Skeletal muscle satellite cell (primary cell): ENCODE measurements around a stretch of chr17.

DNA sequence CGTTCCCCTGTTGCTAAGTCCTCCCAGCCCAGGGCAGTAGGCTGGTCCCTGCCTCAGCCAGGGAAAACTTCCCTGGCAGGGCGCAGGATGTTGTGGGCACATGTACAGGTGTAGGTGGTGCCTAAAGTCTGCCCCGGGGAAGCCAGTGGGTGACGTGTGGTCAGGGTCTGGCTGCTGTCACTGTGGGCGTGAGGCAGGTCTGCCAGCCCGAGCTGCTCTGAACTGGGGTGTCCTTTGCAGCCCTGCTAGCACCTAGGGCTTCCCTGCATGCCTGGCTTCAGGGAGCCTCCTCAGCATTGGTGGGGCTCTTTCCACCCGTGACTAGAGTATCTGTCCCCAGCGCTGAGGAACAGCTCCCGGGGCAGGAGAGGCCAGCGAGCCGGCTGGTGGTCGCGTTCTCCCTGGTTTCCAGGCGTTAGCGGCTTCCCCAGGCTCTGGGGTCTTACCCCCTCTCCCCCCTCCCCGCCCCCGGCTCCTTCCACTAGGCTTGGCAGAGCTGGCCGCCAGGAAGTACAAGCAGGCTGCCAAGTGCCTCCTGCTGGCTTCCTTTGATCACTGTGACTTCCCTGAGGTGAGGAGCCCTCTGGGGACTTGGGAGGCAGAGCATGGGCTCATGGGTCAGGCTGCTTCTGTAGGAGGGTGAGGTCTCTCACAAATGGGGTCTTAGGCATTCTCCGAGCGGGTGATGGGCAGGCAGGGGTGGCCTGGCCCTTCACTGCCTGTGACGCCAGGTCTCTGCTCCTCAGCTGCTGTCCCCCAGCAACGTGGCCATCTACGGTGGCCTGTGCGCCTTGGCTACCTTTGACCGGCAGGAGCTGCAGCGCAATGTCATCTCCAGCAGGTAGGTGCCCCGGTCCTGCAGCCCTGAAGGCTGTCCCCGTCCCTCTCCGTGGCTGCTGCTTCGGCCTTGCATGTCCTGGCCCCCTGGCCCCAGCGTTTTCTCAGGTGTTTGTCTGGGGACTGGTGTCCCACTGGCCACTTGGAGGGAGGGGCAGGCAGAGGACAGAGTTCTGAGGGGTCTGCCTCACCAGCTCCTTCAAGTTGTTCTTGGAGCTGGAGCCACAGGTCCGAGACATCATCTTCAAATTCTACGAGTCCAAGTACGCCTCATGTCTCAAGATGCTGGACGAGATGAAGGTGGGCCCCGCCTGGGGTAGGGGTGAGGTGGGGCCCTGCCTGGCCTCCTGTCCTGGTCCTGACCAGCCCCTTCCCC is 4.0 kb downstream of the GPS1 start:
- CAGE, long polyA plus RNA: no peak

GRCh38 chr17:82084985-82085544 is 13.0 kb downstream of the FASN start:
- CAGE, long polyA plus RNA: no peak

- CAGE, long polyA plus RNA: no peak
Observed at GRCh38 chr17:82090786-82091948, 6.9 kb downstream of the FASN start.

GRCh38 chr17:82108401-82108823 is 10.4 kb upstream of the FASN start:
- CAGE, long polyA plus RNA: no peak

DNA sequence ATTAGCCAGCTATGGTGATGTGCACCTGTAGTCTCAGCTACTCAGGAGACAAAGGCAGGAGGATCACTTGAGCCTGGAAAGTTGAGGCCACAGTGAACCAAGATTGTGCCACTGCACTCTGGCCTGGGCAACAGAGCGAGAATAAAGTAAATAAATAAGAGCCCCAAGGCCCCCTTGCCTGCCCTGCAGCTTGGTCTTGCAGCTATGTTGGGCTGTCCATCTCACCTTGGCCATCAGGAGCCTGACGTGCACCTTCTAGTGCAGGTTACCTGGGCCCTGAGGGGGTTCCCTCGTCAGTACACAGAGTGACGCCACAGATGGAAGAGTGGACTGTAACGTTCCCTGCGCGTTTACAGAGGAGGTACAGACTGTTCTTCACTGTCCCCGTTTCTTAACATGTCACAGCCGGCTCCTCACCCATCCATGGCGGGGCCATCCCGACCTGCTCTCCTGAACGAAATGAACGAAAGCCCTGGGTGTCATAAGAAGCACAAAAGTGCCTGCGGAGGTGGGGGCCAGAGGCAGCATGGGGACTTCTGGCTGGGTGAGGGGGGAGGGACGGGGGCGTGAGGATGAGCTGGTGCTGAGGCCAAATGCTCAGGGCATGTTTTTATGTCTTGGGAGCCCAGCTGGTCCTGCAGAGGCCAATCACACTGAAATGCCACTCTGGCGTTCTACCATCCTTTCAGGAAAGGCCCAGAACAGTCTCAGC is 15.9 kb upstream of the FASN start:
- CAGE, long polyA plus RNA: no peak

GRCh38 chr17:82205543-82206619 is 6.8 kb downstream of the CCDC57 start:
- CAGE, long polyA plus RNA: no peak

DNA sequence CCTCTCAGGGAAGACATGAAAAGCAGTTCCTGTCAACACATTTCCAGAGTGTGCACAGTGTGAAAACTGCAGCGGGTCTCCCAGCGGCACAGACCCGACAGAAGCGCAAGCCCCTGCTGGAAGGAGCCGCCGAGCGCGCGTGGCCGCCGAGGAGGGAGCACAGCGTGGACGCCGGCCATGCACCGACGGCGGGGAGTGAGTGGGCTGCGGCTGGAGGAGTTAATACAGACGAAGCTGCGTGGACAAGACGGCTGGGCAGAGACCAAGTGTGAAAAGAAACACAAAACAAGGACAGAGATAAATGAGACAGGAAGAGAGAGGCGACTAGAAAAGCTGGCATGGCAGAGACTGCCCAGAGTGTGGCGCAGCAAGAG is 16.3 kb downstream of the SLC16A3 start:
- CAGE, long polyA plus RNA: no peak

DNA sequence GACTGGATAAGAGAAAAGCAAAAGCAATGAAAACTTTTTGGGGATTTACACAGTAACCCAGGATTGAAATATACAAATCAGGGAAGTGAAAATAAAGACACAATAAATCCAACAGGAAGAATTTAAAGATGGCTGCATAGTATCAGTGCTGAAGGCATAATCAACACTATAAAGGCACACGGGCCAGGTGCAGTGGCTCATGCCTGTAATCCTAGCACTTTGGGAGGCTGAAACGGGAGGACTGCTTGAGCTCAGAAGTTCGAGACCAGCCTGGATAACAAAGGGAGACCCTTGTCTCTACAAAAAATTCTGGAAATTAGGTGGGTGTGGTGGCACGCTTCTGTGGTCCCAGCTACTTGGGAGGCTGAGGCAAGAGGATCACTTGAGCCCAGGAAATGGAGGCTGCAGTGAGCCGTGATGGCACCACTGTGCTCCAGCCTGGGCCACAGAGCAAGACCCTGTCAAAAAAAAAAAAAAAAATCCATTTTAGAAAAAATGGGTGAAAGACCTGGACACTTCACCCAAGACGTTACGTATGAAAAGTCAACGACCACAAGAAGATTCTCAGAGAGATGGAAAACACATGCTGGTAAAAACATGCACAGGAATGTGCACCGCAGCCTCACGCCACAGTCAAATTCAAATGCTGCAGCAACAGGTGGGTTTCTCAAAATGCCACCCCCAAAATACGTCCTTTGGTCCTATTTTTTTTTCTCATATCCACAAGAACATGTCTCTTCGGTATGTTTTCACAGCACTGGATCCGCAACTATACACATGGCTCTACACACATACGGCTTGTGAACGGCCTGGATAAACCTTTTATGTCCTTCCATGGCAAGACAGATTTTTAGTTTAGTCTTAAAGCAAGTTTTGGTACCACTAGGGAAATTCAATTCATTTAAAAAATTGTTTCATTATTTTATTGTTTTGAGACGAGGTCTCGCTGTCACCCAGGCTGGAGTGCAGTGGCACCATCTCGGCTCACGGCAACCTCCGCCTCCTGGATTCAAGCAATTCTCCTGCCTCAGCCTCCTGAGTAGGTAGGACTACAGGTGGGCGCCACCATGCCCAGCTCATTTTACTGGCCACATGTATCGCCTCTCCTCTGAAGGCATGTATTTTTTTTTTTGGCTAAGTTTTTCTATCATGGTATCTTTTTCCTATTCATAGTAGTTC is 17.1 kb downstream of the CSNK1D start:
- CAGE, long polyA plus RNA: no peak

DNA sequence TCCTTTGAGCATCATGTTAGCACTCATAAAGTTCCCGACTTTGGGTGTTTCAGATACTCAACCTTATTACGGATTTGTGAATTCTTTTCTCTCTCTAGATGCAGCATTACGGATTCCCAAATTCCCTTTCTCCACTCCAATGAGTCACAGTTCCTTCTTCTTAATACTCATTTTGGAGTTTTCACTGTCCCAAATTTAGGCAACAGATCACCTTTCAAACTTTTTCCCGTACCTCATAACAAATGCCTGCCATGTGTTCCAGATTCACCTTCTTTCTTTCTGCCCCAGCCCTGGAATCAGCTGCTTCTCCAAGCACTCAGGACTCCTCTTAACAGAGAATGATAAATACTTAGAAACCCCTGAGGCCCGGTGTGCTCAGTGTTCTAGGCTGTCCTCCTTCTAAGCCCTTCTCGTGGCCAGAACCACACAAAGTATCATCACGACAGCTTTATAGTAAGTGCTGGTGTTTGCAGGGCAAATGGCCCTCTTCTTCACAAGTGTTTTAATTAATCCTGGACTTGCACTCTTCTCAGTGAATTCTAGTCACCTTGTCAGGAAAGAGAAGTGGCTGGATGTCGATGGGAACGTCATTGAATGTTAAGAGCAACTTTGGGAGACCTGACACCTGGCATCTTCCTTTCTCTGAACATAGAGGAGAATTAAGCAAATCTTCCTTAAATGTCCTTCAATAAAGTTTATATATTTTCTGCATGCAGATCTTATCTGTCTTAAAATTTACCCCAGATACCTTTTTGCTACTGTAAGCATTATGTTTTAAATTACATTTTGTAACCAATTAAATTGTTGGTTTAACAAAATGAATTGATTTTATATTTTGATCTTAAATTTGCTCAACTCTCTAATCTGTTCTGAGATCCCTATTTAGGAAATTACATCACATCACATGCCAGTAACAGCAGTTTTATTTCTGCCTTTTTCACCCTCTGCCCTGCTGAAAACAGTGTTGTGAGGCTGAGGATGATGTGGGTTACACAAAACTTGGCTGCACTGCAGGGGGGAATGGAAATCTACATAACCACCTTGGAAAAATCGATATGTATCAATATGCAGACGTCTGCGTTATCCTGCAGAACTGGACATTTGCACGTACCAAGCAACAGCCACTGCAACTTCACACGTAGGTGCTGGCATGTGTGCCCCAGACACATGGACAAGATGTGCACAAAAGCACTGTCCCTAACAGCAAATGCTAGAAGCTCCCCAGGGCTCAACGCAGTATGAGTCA is 14.6 kb downstream of the CSNK1D start:
- CAGE, long polyA plus RNA: no peak

DNA sequence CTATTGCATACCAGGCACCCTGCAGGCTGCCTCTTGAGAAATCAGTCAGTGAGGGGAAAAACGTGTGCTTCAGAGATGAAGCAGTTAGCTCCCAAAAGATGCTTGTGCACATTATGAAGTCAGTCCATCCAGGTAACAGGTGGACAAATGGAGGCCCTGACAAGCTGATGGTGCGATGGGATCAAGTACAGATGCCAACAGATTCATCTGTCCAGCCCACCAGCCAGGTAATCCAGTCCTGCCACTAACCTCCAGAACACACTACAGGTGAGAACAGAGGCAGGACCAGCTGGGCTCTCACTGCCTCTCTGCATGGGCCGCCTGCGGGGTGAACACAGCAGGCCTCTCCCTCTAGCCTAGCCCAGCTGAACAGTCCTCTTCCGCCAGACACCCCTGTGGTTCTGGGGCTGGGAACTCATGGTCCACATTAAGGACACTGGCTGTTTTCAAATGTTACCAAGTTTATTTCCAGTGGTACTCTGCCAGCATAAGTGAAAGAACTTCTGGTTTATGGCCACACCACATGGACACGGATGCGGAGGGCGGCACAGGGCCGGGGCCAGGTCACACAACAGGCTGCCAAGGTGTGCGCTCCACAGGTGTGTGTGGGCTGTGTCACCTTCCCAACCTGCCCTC is 3.9 kb downstream of the CSNK1D start:
- CAGE, long polyA plus RNA: no peak

GRCh38 chr17:82396550-82397208 is 21.5 kb upstream of the HEXD start:
- CAGE, long polyA plus RNA: no peak

- CAGE, long polyA plus RNA: no peak
Observed at GRCh38 chr17:82518934-82519620, 455 bp upstream of the FOXK2 start.

GRCh38 chr17:82544187-82544975 is 24.8 kb downstream of the FOXK2 start:
- CAGE, long polyA plus RNA: no peak

- CAGE, long polyA plus RNA: no peak
Observed at GRCh38 chr17:82571459-82572190, 52.1 kb downstream of the FOXK2 start.

DNA sequence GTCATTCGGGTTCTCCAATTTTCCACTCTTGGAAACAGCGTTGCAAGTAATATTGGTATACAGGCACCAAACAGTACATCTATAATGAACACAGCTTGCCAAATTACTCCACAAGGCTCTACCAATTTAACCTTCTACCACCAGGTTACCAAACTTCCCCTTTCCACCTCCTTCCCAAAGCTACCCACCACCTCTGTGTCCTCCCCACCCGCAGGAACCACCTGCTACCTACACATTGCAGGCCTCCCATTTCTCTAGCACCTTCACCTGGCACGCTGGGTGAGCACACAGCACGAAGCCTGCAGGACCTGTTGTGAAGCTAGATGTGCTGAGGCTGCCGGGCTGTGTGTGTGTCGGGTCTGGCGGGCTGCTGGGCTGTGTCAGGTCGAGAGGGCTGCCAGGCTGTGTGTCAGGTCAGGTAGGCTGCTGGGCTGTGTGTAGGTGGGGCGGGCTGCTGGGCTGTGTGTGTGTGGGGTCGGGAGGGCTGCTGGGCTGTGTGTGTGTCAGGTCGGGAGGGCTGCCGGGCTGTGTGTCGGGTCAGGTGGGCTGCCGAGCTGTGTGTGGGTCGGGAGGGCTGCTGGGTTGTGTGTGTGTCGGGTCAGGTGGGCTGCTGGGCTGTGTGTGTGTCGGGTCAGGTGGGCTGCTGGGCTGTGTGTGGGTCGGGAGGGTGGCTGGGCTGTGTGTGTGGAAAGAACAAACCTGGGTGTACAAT is 8.8 kb downstream of the WDR45B start:
- CAGE, long polyA plus RNA: no peak

DNA sequence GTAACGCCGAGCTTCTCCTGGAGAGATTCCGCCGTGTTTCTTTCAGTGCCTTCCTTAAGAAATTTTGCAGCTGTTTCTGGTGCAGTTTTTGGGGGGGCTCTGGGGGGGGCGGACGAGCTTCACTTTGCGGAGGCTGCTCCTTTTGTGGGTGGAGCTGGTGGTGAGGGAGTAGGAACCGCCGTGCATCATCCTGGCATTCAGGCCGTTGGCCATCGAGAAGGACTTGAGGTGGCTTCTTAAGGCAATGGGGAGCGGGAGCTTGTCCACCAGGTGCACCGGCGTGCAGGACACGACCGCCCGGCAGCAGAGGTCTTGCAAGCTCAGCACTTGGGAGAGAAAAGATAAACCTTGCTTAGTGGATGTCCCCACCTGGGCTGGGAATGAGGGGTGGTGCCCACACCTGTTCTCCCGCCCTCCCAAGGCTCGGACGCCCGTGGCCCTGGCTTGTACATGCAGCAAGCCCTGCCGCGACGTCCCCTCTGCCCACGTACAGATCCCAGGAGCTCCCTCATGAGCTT is 9.6 kb upstream of the WDR45B start:
- CAGE, long polyA plus RNA: no peak

- CAGE, long polyA plus RNA: no peak
Observed at GRCh38 chr17:82754436-82755447, 2.9 kb downstream of the TBCD start.

DNA sequence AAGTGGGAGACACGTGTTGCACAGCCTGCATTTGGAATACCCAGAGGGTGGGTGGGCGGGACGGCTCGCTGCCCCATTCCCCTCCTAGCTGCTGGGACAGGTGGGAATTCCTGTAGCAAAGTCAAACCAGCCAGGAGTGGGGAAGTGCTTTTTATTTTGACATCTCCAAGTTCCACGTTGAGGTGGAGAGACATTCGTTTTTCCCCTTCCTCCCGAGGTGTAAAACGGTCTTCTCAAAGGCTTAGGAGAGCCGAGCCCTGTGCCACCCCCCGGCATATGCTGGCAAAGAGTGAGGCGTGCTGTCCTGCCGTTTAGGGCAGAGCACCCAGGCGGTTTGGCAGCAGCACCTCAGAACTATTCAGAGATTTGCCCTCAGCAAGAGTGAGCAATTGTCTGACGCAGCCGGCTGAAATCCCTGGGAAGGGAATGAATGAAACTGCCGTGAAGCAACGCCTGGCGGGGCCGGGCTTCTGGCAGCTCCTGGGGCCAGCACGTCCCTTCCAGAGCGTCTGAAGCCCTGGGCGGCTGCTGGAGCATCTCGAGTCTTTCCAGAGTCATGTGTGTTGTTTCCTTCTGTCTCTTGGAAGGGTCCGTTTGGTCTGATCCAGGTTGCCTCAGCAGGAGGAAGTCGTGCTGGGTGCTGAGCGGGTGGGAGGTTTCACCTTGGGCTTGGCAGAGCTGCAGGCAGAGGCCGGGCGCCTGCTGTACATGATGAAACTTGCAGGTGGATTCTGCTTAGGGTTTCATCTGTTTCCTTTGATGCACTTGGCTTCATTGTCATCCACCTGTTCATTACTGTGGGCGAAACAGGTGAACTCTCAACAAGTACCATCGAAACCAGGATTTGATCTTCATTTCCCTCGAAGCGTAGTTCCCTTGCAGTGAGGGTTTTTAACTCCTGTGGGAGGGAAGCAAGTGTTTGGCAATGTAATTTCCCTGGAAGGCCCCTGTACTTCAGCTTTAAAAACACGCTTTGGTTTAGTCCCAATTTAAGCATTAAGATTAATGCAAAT is 35.3 kb downstream of the TBCD start:
- CAGE, long polyA plus RNA: no peak

DNA sequence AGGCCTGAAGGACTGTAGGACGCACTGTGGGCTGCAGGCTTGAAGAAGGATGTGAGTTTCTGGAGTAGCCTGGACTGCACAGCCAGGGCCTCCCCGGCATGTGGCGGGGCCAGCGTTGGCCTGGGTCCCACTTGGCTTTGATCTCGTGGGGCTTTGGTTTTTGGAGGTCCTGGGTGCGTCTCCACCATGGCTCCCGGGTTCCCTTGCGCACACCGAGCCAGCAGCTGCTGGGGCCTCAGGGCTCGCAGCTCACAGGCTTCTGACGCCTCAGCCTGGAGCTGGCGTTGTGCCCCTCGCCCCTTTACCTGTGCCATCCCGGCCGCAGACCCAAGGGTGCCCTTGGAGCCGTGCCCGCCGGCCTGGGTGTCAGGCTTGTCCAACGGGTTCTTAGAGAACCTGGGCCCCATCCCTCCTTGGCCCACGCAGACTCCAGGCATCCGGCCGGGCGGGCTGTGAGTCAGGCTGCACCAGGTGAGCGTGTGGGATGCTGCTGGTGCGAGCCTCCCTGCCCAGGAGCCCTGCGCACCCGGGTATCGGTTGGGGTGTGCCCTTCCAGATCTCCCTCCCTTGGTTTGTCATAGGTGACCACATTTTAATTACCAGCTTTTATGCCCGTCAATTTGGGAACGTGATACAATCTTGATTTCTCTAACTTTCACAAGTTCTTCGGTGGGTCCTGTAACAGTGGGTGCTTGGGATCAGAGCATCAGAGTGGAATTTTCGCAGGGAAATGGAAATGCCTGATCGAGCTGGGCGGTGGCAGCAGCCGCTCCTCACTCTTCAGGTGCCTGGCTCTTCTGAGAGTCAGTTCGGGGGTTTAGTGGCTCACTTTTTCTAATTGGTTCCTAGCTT is 34.6 kb upstream of the ZNF750 start:
- CAGE, long polyA plus RNA: no peak

- CAGE, long polyA plus RNA: no peak
Observed at GRCh38 chr17:82884266-82885160, 44.7 kb upstream of the ZNF750 start.